Liver (tissue), 9 donors: ENCODE measurements around a stretch of chr21.

GRCh38 chr21:46109109-46109601 is 11.2 kb downstream of the COL6A2 start:
- PRO-cap, 5 experiments: no peak in any of the 5 experiments
- RAMPAGE, long total RNA, 2 experiments: no peak in any of the 2 experiments
- RRBS: no CpG with 5 or more reads among the region's 8 CpGs

GRCh38 chr21:46115087-46115501 is 17.2 kb downstream of the COL6A2 start:
- PRO-cap, 5 experiments: no peak in any of the 5 experiments
- RAMPAGE, long total RNA, 2 experiments: no peak in any of the 2 experiments
- RRBS: no CpG with 5 or more reads among the region's 2 CpGs

GRCh38 chr21:46131220-46132099 is 23.9 kb downstream of the FTCD start:
- PRO-cap, 5 experiments: no peak in any of the 5 experiments
- RAMPAGE, long total RNA, 2 experiments: no peak in any of the 2 experiments
- RRBS: 98% methylated on average over 8 of the region's 32 CpGs

DNA sequence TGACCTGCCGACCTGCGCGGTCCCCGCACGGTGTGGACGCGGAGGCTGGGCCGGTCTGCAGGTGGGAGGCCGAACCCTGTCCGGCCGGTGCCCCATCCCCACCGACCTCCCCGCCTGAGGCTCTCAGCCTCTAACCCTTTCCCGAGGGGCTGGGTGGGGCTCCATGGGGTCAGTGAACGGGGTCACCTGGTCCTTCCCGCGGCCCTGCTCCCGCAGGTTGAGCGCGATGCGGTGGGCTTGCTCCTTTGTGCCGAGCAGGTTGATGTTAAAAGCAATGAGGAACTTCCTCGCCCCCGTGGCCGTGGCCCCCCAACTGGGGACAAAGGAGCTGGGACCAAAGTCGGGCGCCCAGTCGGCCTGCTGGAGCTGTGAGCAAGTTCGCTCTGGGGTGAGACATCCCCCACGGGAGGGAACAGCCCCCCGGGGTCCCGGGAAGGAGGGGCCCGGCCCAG is 4.0 kb downstream of the FTCD start:
- PRO-cap, 5 experiments: no peak in any of the 5 experiments
- RAMPAGE, long total RNA, 2 experiments: no peak in any of the 2 experiments
- RRBS: no CpG with 5 or more reads among the region's 33 CpGs

- PRO-cap, 5 experiments: peak in 1 of 5 experiments; most common plus-strand start chr21:46154787 (in 1); most common minus-strand start chr21:46154680 (in 1)
- RAMPAGE, long total RNA, 2 experiments: no peak in any of the 2 experiments
- RRBS: 19% methylated on average over 14 of the region's 28 CpGs
Observed at GRCh38 chr21:46154246-46154892, 1.0 kb downstream of the FTCD start.

GRCh38 chr21:46229101-46229755 is 654 bp upstream of the LSS start:
- PRO-cap, 5 experiments: peak in 2 of 5 experiments; most common plus-strand start chr21:46229247 (in 1)
- RAMPAGE, long total RNA, 2 experiments: no peak in any of the 2 experiments
- RRBS: 0% methylated on average over 1 of the region's 66 CpGs

DNA sequence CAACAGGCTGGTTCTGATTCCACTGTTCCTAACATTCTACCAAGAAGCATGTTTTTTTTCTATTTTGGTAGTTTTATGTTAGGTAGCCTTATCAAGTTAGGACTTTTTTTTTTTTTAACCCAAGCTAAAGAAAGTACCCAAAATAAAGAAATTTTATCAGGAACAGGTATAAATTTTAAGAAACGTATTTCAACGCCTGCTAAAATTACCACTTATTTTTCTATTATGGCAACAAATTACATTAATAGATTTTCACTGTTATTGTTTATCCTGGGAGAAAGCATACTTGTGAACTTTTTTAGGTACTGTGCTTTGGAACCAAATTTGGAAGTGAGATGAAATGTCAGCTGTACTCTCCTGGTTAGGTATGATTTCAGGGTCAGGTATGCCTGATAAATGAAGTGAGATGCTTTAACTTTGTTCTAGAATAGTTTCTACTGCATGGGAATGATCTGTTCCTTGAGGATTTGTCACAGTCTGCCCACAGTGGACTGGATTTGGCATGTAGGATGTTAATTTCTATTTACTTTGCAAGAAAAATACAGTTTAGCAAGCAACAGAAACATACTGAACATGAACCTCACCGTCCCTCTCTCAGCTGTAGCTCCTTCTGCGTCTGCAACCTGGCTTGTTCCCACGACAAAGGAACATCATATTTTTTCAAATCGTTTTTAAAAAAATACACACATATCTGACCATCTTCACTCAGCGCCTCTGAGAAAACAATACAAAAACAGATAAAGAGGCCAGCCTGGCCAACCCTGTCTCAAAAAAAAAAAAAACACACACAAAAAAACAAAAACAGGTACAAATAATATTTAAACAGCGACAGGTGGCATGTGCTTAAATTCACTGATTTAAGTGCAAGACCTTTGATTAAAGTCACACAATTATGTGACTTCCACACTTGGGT is 13.9 kb upstream of the LSS start:
- PRO-cap, 5 experiments: no peak in any of the 5 experiments
- RAMPAGE, long total RNA, 2 experiments: no peak in any of the 2 experiments
- RRBS: no CpG with 5 or more reads among the region's 8 CpGs

- PRO-cap, 5 experiments: no peak in any of the 5 experiments
- RAMPAGE, long total RNA, 2 experiments: no peak in any of the 2 experiments
- RRBS: no CpG with 5 or more reads among the region's 8 CpGs
Observed at GRCh38 chr21:46368808-46369350, 44.9 kb downstream of the PCNT start.

GRCh38 chr21:46431405-46432262 is 27.1 kb upstream of the DIP2A start:
- PRO-cap, 5 experiments: no peak in any of the 5 experiments
- RAMPAGE, long total RNA, 2 experiments: no peak in any of the 2 experiments
- RRBS: no CpG with 5 or more reads among the region's 40 CpGs

- PRO-cap, 5 experiments: no peak in any of the 5 experiments
- RAMPAGE, long total RNA, 2 experiments: no peak in any of the 2 experiments
- RRBS: no CpG with 5 or more reads among the region's 9 CpGs
Observed at GRCh38 chr21:46468027-46468642, 9.4 kb downstream of the DIP2A start.

GRCh38 chr21:46515054-46515630 is 56.5 kb downstream of the DIP2A start:
- PRO-cap, 5 experiments: peak in 3 of 5 experiments; most common plus-strand start chr21:46515301 (in 3)
- RAMPAGE, long total RNA, 2 experiments: no peak in any of the 2 experiments
- RRBS: no CpG with 5 or more reads among the region's 6 CpGs

DNA sequence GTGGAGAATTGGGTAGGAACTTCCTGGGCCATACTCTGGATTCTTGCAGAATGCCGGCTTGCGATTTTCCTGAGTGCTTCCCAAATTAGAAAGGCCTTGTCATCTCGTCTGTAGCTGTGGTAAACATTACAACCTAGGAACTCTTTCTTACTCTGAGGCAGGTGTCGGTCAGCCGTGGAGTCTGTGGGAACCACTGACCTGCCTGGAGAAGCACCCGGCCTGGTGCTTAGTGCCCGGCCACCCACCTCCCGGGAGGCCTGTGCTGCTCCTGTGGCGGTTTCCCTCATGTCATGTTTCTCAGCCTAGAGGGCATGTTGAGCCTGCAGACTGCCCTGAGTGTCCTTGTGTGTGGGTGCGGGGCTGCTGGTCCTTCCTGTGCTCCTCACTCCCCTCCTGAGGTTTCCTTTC is 64.7 kb downstream of the S100B start:
- PRO-cap, 5 experiments: no peak in any of the 5 experiments
- RAMPAGE, long total RNA, 2 experiments: no peak in any of the 2 experiments
- RRBS: no CpG with 5 or more reads among the region's 10 CpGs

DNA sequence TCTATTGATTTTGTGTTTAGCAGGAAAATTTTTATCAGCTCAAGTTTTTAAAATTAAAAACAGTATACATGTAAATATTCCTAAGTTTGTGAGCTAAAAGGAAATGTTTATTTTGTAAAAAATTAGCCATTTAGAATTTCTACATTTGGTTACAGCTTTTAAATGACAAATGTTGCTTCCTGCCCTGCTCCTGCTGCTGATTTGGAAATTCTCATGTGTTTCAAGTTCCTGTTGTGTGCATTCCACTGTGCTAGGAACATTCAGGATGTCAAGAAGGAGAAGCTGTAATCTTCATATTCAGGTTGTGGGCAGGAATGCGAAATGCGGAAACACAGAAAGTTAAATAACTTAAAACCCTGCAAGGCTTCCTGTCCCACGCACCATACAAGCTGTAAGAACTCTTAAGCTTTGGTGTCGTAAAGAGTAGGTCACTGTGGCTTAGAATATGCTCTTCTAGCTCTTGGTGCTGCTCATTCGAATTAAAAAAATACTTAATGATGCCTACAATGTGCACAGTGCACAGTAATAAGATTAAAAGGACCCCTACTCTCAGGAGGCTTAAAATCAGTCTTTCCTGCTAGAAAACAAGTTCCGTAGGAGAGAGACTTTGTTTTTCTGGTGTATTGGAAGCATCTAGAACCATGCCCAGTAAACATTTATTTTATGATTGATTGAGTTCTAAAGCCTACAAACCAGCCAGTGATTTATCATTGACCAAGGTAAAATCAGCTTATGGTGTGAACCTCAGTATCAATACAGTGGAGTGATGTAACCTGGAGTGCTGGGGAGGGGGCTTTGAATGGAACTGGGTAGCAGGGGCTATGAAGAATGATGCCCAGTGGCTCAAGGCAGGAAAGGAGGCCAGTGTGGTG is 52.5 kb downstream of the S100B start:
- PRO-cap, 5 experiments: peak in 1 of 5 experiments; most common plus-strand start position 371 of the sequence (in 1); most common minus-strand start position 203 of the sequence (in 1)
- RAMPAGE, long total RNA, 2 experiments: no peak in any of the 2 experiments
- RRBS: no CpG with 5 or more reads among the region's 6 CpGs

DNA sequence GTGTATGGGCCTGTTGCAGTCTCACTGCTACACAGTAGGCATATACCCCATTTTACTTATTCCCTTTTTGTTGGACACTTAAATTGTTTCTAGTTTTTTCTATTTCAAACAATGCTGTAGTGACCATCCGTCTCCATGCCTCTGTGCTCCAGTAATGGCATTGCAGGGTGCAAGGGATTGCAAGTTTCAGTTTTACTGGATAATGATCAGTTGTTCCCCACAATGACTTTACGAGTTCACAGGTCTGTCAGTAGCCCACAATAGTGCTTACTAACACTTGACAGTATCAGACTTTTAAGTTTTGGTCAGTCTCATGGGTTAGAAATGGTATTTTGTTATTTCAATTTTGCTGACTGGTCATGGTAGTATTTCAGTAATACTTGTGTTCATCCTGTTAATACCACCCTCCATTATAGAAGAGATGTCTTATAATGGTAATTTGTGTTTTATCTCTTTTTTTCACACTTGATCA is 2.9 kb downstream of the PRMT2 start:
- PRO-cap, 5 experiments: no peak in any of the 5 experiments
- RAMPAGE, long total RNA, 2 experiments: no peak in any of the 2 experiments
- RRBS: no CpG with 5 or more reads among the region's 2 CpGs